Measurements from ENCODE around the gene LSMEM1.

GRCh38 chr7:110822000-110823086 lies 268.6 kb upstream of the LRRN3 start:
- PRO-cap = no peak

- PRO-cap = no peak
Measured at GRCh38 chr7:111226160-111226560, 135.2 kb downstream of the LRRN3 start.

DNA sequence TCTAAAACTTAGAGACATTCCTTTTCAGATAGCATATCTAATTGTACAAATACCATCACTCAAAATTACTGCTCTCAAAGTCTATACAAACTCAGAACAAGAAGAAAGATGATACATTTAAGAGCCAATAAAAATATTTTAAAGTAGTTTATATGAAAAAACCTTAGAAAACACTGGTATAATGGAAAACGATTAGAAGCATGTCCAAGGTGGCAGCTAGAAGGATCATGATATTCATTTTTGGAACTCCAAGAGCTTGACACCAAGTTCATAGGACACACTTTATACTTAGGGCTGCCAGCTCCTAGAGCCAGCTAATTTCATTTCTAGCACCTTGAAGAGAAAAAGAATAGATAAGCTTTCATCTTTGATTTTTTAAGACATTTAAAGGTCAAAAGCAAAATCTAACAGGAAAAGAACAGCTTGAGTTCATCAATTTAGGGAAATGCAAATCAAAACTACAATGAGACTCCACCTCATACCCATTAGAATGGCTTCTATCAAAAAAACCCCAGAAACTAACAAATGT lies 146.3 kb downstream of the DOCK4 start:
- PRO-cap = no peak

DNA sequence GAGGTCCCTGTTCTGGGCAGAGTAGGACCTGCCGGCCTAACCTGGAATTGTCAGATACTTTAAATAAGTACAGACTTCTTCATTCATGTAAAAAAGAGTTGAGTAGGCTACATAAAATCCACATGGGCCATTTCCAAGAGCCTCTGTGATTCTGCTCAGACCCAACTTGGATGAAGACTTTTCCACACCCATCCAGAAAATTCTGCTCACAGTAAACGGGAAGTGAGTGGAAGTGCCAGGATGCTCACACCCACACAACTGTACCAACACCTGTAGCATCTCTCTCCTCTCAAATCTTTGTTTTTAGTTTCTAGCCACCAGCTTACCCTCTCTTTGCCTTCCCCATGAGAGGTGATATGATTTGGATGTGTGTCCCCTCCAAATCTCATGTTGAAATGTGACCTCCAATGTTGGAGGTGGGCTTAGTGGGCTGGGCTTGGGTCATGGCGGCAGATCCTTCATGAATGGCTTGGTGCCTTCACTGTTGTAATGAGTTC lies 94.4 kb downstream of the DOCK4 start:
- PRO-cap = no peak

GRCh38 chr7:112144109-112144639 lies 62.0 kb downstream of the DOCK4 start:
- PRO-cap = no peak

GRCh38 chr7:112480598-112481108 lies at the start of gene LSMEM1:
LSMEM1 (plus strand) TSS chr7:112480991.
- PRO-cap = no peak

DNA sequence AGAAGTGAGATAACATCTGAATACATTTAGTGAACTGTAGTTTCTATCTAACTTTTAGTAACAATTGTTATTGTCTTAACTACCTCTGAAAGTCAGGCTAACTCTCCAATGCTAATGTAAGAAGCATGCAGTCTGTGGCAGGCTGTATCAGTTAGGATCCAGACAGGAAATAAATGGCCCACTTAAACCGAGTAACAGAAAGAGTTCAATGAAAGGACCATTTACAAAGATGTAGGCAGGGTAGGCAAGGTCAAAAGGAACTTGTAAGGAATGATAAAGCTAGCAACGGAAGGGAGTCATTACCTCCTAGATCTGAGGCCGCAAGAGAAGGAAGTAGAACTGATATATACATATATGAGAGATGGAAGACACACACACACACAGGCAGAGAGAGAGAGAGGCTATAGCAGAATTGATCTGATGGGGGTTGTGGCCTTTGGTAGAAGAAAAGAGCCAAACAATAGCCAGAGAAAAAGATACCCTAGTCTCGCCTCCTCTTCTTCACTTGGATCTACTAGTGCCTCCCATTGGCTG lies 91.1 kb downstream of the LSMEM1 start:
- PRO-cap = bidirectional peak, plus-strand start at position 351 of the sequence, minus-strand start at position 314 of the sequence

DNA sequence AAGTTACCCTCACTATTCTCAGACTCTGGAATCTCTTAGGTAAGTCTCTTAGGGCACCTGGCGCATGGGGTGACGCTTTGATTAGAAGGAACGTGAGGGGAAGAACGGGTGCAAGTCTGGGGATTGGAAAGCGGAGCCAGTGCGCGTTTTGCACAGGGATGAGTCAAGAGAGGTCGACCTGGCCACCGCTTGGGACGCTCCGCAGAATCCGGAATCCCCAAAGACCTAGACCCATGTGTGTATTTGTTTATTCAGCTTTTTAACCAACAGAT lies 168.9 kb upstream of the PPP1R3A start:
- PRO-cap = no peak

DNA sequence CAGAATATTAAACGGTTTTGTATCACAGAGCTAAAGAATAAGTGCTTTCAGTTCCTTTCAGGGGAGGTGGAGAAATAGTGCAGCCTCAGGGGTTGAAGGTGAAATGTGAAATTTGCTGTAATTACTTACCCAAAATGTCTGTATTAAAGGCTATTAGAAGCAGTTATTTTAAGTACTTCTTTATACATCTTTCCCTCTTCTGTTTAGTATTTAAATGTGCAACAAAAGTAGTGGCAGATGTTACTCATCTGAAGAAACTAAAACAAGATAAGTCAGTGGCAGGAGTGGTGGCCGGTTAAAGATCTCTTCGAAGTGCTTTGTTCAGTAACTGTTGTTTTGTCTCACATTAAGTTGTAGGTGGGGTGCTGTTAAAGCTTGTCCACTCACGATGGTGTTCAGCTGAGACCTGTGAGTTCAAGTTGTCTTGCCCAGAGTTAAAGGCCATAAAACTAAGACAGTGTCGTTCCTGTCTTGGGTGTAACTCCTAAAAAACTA lies 1.0 kb upstream of the FOXP2 start:
- PRO-cap = no peak

- PRO-cap = no peak
Measured at GRCh38 chr7:114931832-114932092, 9.9 kb downstream of the MDFIC start.

DNA sequence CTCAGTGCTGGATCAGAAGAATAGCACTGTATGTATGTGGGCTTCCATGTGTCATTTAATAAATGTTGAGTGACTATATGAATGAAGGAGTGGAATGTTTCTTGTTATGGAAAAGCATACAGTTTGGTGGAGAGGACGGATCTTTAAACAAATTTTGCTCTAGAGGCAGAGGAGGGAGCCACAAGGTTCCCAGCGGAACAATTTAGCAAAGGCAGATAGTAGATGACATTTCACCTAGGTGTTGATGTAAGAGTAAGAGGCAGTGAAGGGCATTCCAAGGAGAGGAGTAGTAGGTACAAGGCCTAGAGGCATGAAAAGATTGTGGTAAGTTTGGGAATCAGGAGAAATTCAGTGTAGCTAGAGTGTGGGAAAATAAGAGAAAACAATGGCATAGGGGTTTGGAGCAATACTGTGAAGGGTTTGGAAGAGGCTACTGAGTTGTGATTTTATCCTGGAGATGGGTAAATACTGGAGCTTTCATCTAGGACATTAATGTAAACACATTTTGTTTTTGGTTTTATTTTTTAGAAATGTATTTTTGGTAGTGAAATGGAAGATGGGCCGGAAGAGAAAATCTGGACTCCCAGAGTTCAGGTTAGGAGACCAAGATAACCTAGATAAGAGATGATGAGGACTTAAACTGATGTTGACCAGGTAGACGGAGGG lies 43.1 kb downstream of the MDFIC start:
- PRO-cap = no peak

- PRO-cap = no peak
Measured at GRCh38 chr7:115145418-115145846, 223.5 kb downstream of the MDFIC start.

DNA sequence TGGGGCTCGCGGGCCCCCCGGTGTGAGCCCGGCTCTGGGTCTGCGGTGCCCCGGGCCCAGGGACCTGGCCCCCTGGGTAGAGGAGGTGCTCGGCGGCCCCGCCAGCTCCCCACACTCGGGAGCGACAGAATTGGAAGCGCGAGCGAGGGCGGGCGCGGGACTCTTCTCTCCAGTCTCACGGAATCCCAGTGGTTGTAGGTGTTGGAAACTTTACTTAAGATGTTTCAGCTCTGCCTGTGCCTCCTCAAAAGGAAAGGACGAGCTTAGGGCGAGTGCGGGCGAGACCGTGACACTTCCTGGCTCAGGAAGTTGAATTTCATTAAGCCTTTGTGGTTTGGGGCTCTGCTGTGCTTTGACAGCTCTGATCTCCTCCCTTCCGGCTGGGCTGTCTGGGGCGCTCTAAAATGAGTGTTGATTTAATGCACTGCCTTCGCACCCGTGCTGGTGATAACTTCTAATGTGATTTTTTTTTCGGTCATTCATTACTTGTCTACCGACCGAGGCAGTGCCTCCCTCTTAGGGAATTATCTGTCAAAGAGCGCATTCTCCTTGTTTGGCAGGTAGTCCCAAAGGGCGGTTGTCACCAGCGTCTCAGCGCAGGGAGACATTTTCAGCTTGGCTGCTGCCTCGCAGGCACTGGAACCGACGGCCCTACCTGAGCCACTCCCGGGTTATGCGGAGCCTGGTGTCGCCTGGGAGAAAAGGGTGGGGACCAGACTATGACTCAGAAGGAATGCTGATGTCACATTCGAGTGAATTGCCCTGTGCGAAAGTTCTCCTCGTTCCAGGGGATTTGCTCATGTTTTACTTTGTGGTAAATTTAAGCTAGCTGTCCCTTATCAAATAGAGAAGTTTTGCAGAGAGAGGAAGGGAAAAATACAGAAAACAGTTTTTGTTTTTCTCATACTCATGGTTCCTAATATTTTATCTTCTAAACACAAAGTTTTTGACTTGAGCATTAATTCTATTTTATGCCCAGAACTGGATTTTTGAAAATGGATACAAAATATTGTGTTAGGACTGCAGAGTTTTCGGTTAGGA lies 799 bp downstream of the TES start:
- PRO-cap = bidirectional peak, plus-strand start at position 350 of the sequence, minus-strand start at position 294 of the sequence; bidirectional peak, plus-strand start at position 745 of the sequence, minus-strand start at position 647 of the sequence

GRCh38 chr7:116408594-116408921 lies 91.0 kb upstream of the CAV2 start:
- PRO-cap = no peak

DNA sequence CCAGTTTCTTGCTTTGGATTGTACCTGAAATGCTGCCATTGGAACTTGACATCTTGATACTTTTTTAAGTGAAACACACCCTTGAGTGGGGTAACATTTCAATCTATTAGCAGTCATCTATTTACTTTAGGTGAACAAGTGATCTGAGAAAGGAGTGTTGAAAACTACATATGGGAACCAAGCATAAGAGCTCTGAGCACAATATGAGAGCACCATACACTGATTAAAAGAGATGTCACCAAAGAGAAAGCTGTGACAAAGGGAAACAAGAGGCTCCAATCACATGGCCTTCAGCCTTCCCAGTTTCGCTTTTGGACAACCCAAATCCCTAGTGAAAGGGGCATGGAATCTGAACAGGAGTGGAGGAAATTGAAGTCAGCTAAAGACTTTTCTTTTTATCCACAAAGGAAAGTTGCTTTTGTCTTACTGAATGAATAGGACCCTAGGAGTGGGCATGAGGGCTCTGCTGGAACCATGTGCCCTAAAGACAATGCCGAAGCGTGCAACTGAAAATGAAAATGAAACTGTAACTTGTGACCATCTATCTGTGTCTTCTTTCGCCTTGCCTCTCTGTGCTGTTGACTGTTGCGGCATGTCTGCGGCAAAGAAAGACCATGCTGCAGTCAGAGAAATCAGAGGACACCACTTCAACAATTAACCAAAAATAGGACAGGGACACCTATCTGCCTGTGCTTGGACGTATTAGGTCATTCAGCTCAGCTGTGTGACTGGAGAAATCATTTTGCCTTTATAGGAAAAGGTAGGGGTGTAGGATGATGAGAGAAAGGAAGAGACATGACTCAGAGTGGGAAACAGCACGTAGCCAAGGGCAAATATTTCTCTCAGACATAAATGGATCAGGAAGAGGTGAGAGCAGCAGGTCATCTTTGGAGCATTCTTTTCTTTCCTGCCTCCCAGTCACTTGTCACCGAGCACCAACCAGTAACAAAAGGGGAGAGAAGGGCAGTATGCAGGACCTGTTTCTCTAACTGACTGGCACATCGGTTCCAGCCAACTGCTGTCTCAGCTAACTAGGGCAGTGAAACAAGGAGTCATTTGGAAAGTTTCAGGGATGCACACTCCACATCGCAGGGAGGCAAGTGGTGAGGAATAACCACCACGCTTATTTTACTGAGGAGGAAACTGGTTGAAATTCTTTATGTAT lies 12.2 kb downstream of the CAV2 start:
- PRO-cap = unidirectional peak, plus-strand start at position 593 of the sequence

DNA sequence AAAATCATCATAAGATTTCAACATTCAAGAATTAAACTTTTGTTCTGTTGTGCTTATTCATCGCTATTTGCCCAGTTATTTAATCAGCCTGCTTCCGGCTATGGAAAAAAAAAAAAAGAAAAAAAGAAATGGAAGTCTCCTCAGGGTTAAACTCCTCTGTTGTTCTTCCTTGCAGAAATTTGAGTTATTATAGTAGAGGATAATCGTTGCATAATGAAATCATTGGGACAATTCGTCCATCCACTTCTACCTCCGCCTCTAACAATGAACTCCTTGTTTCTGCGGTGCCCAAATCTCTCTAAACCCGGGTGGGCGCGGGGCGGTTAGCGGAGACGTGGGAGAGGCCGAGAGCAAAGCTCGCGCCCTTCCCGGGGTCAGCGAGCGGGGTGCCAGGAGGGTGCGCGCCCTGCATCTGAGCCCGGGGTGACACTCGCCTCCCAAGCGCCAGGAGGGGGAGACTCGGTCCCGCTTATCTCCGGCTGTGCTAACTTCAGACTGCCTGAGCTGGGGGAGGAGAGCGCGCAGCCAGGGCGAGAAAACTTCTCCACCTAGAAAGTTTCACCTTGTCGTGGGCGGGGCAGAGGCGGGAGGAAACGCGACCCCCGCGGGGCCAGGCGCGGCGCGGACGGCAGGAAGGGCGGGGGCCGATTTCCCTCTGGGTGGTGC lies 397 bp upstream of the MET start:
- PRO-cap = bidirectional peak, plus-strand start at position 493 of the sequence, minus-strand start at position 383 of the sequence

GRCh38 chr7:116780781-116781419 lies 81.5 kb upstream of the CAPZA2 start:
- PRO-cap = no peak

DNA sequence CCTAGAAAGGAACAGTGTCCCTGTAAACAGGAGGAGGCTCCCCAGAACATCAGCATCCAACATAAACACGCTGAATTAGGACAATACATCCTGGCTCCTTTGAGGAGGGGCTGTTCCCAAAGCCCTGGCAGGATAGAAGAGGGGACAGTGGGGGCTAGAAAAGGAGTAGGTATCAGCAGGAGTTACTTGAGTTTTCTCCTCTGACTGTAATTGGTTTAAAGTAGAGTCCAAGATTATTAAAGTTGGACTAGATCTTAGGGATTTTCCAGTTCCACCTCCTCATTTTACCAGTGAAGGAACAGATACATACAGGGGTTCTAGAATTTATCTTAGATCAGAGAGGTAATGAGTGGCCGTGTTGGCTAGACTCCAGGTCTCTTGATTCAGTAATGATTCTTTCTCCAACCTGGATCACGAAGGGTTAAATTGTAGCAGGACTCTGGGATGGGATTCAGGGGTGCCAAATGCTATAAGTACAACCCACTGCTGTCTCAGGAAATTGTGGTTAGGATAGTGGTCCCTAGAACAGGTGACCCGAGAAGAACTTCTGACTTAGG lies 58.0 kb downstream of the ST7 start:
- PRO-cap = no peak

GRCh38 chr7:117129368-117129859 lies 176.1 kb downstream of the ST7 start:
- PRO-cap = no peak

DNA sequence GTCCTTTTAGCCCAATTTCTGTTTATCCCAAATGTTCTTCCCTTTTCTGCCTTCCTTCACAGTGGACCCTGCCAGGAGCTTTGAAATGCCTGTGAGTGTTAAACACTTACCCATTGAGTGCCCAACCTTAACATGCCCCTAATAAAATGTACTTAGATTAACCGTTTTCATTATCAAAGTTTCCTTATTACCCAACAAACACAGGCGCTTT lies 176.9 kb downstream of the CFTR start:
- PRO-cap = unidirectional peak, minus-strand start at position 82 of the sequence